ENCODE measurements around a stretch of chr1.

DNA sequence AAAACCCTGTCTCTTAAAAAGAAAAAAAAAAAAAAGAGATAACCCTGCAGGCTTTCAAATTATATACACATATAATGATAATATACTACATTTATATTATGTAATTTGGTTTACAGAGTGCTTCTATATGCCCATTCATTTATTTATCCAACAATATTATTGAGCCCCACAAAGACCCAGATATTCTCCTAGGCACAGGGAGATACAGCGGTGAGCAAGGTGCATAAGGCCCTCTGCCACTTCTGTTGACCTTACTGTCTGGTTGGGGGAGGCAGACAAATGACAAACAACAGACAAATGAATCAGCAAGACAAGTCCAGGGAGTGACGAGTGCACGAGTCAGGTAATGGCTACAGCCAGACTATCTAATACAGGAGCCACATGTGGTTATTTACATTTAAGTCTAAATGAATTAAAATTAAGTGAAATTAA, 21.9 kb upstream of the BCAR3 start:
- RRBS, 2 experiments, result no CpG with 5 or more reads among the region's 3 CpGs

DNA sequence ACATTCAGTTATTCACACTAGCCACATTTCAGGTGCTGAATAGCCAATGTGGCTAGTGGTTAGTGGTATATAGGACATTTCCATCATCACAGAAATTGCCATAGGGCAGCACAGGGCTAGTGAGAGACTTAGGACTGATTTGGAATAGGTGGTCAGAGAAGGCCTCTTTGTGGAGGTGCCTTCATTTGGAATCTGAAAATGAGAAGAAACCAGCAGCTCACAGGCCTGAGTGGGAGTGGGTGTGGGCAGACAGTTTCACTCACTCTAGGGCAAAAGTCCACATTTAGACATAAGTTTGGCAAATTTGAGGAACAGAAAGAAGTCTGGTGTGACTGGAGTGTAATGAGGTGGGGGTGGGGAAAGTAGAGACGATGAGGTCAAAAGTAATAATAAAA, 22.3 kb upstream of the BCAR3 start:
- RRBS, 2 experiments, result no CpG with 5 or more reads among the region's 1 CpG

- RRBS, 2 experiments, result no CpG with 5 or more reads among the region's 3 CpGs
These were observed 34.7 kb downstream of the DNTTIP2 start for GRCh38 chr1:93844315-93844598.

- RRBS, 2 experiments, result no CpG with 5 or more reads among the region's 8 CpGs
These were observed 33.5 kb downstream of the DNTTIP2 start for GRCh38 chr1:93845538-93845931.

- RRBS, 2 experiments, result no CpG with 5 or more reads among the region's 5 CpGs
These were observed 2.5 kb downstream of the DNTTIP2 start for GRCh38 chr1:93876096-93877262.

DNA sequence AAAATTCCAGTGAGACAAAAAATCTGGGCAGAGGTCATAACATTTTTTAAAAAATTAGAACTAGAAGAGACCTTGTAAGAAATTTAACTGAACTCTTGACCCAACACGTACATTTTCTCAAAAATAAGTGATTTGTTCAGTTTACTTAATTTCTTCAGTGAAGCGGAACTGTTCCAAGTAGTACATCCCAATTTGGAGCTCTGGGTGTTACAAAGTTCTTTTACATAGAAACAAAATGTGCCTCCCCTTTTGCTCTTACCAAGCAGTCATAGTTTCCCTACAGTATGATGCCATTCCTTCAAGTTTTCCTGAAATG, 2.3 kb downstream of the GCLM start:
- RRBS, 2 experiments, result no CpG with 5 or more reads among the region's 2 CpGs

DNA sequence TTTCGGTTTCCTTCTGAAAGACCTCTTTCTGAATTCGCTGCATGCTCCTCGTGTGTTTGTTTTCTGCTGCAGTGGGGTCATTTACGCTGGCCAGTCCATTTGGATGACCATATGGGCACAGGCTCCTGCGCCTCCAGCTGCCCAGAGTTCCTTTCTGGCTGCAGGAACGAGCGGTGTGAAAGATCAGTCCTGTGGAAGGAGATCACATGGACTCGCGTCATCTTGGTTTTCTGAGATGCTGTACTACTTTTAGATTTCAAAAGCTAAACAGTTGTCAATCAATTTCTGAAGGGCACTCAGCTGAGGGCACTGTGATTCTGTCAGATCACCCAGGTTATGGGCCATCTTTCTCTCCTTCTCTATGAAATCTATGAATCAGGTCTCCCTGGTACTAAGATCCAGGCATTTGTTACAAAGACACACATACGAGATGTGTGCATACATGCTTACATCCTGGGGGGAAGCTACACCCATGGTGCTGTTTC, 83.9 kb upstream of the GCLM start:
- RRBS, 2 experiments, result no CpG with 5 or more reads among the region's 10 CpGs

DNA sequence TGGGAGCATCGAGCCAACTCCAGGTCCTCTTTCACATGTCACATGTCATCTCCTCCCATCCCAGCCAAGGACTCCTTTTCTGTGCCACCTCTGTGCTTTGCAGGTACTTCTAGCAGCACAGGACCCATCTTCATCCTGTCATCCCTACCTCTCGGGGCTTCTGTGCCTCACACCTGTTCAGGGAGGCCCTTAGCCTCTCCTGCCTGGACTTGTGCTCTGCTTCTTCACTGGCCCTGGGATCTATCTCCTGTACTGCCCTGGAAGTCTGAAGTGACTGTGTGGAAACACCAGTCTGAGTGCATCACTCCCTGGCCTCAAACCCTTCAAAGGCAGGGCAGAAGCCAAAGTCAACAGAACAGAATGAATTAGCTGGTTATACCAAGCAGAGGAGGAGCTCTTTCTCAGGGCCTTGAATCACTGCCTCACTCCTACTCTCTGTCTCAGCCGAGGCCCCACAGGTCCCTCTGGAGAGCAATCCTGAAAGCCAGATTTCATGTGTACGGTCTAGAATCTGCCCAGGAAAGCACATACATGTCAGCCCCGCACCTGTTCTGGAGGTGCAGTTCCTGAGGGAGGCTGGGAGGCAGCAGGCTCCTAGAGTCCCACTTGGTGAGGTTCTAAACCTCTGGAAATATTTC, 98.5 kb downstream of the ABCA4 start:
- RRBS, 2 experiments, result no CpG with 5 or more reads among the region's 5 CpGs

- RRBS, 2 experiments, result no CpG with 5 or more reads among the region's 24 CpGs
These were observed 75.5 kb downstream of the ABCA4 start for GRCh38 chr1:94045220-94046070.

DNA sequence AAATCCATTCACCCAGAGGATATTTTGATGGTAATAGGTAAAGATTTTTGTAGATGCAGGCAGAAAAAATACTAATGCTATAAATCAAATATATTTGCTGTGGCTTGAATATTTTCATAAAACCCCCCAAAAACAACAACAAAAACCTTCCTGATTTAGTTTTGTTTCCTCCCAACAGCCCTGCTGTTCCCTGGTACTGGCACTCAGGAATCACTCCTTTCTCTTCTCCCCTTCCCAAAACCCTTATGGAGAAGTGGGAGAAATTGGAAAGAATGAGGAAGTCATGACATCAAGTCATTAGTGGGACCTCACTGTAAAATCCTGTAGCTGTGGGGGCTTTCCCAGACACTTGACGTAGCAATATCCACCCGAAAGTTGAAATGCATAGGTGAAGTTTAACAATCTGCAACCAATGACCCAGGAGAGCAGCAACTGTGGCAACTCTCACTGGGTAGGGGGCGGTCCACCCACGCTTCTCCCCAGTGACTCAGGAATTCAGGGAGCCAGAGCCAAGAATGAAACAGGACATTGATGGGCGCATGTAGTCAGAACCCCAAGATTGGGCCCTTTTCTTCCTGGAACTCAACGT, 27.0 kb downstream of the ABCA4 start:
- RRBS, 2 experiments, result no CpG with 5 or more reads among the region's 6 CpGs

DNA sequence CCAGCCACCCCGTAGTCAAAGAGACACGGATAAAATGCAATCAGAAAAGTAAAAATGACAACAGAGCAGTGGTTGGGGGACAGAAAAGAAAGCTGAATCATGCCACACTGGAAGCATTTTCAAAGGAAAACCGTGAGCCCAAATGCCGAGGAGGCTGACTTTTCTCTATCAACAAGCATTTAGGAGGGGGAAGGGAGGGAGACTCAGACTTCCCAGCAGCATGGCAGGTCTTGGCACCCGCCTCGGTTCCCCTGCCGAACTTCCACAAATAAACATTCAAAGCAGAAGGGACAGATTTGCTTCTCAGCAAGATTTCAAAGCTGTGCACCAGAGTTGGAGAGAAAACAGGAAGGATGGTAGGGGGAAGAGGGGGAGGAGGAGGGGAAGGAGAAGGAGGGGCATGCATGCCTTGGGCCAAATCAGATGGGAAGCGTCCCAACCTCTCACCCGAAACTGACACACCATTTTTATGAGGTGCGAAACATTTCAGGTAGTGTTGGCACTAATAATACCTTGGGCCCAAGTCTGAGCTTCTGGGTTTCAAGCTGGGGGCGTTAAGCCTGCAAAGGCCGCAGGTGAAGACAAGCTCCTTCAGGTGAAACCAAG, 26.5 kb downstream of the ABCA4 start:
- RRBS, 2 experiments, result no CpG with 5 or more reads among the region's 12 CpGs

DNA sequence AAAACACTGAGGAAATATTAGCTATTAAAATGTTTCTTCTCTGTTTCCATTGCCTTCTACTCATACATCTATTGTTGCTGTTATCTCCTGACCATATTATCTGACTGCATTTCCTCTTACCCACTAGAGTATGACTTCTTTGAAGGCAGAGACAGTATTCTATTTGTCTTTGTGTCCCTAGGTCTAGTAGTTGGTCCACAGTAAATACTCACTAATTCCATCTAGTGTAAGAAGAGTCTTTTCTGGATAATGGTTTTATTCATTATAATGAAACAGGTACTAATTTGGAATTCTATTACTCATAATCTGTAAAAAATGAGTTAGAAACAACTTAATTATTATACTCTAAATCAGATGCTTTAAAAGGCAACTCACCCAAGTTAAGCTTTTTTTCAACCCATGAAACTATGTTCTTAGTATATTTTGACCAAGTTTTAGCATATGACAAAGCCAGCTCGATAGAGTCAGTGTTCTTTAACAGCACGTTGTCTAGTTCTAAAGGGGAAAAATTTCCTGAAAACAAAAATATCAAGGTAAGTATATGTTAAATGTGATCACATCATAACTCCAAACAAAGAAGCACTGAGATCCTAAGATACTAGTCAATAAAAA, 32.6 kb downstream of the ARHGAP29 start:
- RRBS, 2 experiments, result no CpG with 5 or more reads among the region's 2 CpGs

- RRBS, 2 experiments, result no CpG with 5 or more reads among the region's 6 CpGs
These were observed 43.0 kb downstream of the F3 start for GRCh38 chr1:94498311-94499233.

DNA sequence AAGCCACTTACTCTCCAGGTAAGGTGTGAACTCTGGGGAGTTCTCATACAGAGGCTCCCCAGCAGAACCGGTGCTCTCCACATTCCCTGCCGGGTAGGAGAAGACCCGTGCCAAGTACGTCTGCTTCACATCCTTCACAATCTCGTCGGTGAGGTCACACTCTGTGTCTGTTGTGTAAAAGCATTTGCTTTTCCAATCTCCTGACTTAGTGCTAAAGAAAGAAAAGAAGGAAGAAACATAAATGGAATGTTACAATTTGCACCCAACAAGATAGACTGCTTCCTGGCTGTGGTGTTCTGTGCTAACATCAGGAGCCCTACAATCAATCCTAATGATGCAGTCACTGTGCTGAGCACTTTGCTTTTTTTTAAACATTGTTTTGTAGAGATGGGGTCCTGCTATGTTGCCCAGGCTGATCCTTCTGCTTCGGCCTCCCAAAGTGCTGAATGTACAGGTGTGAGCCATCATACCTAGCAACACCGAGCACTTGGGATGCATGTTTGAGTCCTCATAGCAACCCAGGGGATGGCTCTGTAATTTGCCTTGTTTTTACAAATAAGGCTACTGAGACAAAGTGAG, 5.5 kb downstream of the F3 start:
- RRBS, 2 experiments, result no CpG with 5 or more reads among the region's 8 CpGs

- RRBS, 2 experiments, result 85 to 100% methylated on average over 3 of the region's 20 CpGs
These were observed 923 bp downstream of the F3 start for GRCh38 chr1:94540503-94541168.

GRCh38 chr1:94542983-94543473, 1.5 kb upstream of the F3 start:
- RRBS, 2 experiments, result no CpG with 5 or more reads among the region's 1 CpG

DNA sequence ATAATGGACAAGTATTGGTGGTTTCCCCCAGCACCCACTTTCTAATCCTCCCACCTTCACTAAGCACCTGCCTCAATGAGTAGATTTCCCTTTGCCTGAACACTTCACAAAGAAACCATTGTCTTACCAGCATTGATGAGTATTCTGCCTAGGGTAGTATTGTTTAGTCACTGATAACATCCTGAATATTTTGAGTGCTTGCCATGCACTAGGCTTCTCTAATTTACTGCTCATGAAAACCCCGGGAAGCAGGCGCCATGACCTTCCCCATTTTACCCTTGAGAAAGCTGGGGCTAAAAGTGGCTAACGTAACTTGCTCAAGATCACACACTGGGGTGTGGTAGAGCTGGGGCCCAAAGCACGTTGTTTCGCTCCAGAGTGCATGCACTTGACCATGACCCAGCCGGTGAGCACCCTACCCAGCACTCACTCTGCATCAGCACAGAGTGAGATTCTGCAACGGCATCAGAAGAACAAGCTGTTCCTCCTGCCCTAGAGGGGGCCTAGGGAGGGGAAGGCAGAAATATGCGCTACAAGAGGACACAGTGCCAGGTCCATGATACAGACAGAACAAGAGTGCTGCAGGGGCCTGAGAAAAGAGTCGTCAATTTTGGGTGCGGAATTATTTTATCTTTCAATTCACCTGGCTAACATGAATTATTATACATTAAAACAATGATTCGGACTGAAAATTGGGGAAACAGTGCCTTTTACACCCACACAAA, 10.7 kb upstream of the F3 start:
- RRBS, 2 experiments, result no CpG with 5 or more reads among the region's 11 CpGs

GRCh38 chr1:94562817-94563537, 21.4 kb upstream of the F3 start:
- RRBS, 2 experiments, result no CpG with 5 or more reads among the region's 6 CpGs

- RRBS, 2 experiments, result no CpG with 5 or more reads among the region's 3 CpGs
These were observed 48.5 kb upstream of the F3 start for GRCh38 chr1:94590149-94590431.

- RRBS, 2 experiments, result no CpG with 5 or more reads among the region's 8 CpGs
These were observed 24.6 kb upstream of the SLC44A3 start for GRCh38 chr1:94795570-94795981.